Stomach (tissue), 7 donors: ENCODE measurements around a stretch of chr22.

- PRO-cap: no peak
- RAMPAGE, long total RNA, 5 experiments: no peak in any of the 5 experiments
- RRBS: no CpG with 5 or more reads among the region's 16 CpGs
Measured at GRCh38 chr22:26428354-26428740, 713 bp upstream of the ASPHD2 start.

DNA sequence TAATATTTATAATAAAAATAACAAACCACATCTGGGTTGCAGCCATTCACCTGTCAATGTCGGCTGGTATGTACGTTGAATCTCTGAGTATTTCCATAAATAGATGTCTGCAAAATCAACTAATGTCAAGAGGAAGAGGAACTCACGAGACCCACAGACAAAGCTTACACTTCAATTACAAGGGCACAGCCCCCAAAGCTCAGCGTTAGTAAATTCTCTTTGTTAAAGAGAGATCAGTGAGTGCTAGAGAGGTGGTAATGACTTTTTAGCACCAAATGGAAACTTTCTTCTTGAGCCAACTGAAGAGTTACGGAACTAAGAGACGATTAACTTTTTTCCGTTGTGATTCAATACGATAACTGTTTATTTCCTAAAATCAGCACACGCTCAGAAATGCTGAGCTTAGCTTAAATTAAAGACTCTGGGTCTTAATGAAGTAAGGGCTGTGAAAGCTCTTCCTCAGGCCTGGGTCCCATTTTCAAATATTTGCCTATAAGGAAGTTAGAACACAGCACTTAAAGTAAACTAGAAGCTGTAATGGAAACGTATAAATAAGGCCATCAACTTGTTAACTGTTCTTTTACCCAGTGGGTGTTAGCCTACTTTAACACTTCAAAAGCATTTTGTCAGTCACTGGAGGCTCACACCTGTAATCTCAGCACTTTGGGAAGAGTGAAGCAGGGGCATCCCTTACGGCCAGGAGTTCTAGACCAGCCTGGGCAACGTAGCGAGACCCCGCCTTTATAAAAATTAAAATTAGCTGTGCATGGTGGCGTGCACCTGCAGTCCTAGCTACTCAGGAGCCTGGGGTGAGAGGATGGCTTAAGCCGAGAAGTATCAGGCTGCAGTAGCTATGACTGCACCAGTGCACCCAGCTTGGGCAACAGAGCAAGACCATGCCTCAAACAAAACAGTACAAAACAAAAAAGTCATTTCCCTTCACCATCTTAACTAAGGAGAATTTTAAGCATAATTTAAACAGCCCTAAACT, 22.9 kb upstream of the TFIP11 start:
- PRO-cap: no peak
- RAMPAGE, long total RNA, 5 experiments: no peak in any of the 5 experiments
- RRBS: no CpG with 5 or more reads among the region's 16 CpGs

DNA sequence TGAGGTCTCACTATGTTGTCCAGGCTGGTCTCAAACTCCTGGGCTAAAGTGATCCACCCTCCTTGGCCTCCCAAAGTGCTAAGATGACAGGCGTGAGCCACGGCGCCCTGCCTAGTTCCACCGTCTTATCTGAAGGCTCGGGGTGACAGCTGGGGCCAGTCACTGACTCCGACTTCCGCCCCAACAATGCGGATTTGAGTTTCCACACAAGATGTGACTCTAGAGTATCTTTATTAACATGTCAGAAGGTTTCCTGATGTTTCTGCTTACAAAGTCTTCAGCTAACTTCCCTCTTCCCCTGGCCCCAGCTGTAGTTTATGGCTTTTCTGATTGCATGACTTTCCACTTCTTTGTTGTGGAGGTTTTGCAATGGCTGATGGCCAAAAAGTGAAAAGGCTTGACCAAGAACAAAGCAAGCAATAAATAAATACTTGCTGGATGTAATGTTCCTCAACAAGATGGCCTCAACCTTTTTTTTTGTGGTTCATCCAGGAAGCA, 16.7 kb downstream of the TPST2 start:
- PRO-cap: no peak
- RAMPAGE, long total RNA, 5 experiments: no peak in any of the 5 experiments
- RRBS: no CpG with 5 or more reads among the region's 8 CpGs

- PRO-cap: no peak
- RAMPAGE, long total RNA, 5 experiments: no peak in any of the 5 experiments
- RRBS: no CpG with 5 or more reads among the region's 7 CpGs
Measured at GRCh38 chr22:26643543-26643973, 21.8 kb downstream of the CRYBA4 start.

GRCh38 chr22:26646173-26646522, 24.4 kb downstream of the CRYBA4 start:
- PRO-cap: no peak
- RAMPAGE, long total RNA, 5 experiments: no peak in any of the 5 experiments
- RRBS: no CpG with 5 or more reads among the region's 4 CpGs

DNA sequence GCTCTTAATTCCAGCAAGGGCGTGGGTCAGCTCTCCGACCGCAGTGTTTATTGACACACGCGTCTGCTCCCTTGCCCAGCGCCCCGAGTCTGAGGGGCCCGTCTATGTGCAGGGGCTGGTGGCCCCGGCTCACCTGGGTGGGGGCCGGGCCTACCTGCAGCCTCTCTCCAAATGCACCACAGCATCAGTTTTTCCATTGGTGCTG, 313.4 kb downstream of the MN1 start:
- PRO-cap: no peak
- RAMPAGE, long total RNA, 5 experiments: no peak in any of the 5 experiments
- RRBS: no CpG with 5 or more reads among the region's 10 CpGs

DNA sequence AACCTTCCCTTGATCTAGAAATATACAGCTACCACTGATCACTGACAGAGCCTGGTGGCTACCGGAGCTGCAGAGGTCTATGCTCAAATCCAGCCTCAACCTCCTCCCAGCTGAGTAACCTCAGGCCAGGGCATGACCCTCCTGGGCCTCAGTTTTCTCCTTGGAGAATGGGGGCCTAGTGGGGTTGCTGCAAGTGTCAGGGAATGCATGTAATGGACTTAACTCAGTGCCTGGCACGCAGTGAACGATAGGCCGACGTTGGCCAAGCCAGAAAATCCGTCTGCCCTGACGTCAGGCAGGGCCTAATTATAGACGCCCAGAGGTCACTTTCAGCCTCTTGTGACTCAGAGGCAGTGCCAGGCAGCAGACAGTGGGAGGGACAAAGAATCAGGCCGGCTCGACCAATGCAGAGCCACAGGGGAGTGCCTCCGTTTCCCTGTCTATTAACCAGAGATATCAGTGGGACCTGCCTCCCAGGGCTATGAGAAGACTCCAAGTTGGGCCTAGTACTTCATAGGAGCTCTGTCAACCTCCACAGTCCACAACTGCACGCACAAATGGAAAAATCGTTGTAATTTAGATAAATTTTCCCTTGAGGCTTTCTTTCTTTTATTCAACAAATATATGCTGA, 115.0 kb downstream of the MN1 start:
- PRO-cap: bidirectional peak, plus-strand start at position 459 of the sequence, minus-strand start at position 282 of the sequence
- RAMPAGE, long total RNA, 5 experiments: no peak in any of the 5 experiments
- RRBS: no CpG with 5 or more reads among the region's 13 CpGs

DNA sequence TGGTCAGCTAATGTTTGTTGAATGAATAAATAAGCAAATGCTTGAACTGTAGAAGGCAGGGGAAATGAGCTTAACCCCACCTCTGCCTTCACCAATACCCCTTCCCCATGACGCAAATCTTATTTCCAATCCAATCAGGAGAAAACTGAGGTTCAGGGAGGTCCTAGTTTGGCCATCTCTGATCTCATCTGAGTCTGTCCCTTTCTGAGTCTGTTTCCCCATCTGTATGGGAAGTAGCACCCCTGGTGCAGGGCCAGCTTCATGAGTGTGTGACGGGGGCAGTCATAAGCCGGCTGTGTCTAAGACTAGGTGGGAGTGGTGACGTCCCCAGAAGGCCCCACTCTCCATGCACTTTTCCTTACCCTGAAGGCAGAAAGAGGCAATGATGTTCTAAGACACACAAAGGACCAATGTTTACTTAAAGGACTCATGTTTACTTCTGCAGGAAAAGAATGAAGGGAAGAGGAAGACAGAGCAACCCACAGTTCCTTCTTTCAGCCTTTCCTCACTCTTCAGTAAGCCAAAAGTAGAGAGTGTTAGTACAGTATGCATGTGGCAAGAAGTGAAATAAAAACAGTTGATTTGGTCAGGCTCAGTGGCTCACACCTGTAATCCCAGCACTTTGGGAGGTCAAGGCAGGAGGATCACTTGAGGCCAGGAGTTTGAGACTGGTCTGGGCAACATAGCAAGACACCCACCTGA, 72.2 kb downstream of the MN1 start:
- PRO-cap: no peak
- RAMPAGE, long total RNA, 5 experiments: no peak in any of the 5 experiments
- RRBS: no CpG with 5 or more reads among the region's 4 CpGs

DNA sequence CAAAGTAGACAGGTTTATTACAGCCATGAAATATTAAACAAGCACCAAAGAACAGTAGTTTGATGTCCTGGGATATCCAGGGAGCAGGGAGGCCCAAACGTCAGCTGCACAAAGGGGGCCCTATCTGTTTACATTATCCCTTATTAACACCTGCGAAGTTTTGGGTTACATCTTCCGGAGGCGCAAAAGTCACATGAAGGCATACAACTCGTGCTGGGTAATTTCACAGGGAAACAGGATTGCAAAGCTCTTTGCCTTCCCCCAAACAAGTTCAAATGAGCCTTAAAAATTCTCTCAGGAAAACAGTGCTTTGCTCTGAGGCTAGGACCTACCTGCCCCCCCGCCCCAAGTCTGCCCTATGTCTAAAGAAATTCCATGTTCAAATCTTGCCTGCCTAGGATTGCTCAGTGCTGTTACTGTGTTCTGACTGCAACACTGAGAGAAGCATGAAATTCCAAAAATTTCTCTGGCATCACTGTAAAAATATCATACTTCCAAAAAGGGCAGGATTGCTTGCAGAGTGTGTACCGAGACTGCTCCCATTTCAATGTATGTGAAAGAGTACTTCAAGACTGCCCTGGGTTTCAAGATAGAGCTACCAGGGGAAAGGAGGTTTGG, 8.9 kb downstream of the MN1 start:
- PRO-cap: no peak
- RAMPAGE, long total RNA, 5 experiments: no peak in any of the 5 experiments
- RRBS: no CpG with 5 or more reads among the region's 7 CpGs

DNA sequence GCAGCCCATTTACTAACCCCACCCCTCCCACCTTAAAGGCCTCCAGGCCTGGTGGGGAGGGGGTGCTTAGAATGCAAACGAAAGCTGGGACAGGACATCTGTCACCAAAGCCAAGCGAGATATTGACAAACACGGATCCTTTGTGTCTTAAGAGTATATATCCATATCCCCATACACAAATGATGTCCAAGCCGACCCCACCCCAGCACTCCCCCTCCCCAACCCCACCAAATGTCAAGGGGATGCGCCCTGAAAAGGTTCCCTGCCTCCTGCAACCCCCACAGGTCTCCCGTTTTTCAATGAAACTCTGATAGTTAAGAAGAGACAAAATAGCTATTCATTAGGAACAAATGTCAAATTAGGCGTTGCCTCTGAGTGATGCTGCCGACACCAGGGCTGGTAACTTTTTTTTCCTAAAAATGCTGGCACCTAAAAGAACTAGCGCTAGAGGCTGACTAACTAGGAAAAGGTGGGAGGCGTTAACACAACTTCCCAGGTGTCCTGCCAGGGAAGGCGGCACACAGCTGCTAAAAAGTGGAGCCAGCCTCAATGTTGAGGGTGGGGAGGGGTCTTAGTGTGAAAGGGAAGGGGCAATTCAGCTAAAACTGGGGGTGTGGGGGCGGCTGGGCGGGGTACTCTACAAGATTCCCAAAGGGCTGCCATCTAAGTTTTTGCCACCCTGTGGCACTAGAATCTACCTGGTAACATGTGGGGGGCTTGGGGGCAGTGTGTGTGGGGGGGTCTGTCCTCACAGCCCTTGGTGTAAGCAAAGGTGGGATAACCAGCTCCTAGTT, 5.5 kb downstream of the MN1 start:
- PRO-cap: no peak
- RAMPAGE, long total RNA, 5 experiments: no peak in any of the 5 experiments
- RRBS: no CpG with 5 or more reads among the region's 13 CpGs

GRCh38 chr22:27959209-27959971, 40.3 kb upstream of the PITPNB start:
- PRO-cap: no peak
- RAMPAGE, long total RNA, 5 experiments: start-site peak on the plus strand in 2 of 5 experiments, at chr22:27959579-27960088 at its widest, 6 to 11 reads per replicate
- RRBS: 66% methylated on average over 2 of the region's 9 CpGs

DNA sequence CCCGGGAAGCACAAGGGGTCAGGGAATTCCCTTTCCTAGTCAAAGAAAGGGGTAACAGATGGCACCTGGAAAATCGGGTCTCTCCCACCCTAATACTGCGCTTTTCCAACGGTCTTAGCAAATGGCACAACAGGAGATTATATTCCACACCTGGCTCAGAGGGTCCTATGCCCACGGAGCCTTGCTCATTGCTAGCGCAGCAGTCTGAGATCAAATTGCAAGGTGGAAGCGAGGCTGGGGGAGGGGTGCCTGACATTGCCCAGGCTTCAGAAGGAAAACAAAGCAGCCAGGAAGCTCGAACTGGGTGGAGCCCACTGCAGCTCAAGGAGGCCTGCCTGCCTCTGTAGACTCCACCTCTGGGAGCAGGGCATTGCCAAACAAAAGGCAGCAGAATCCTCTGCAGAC, 272.4 kb upstream of the PITPNB start:
- PRO-cap: no peak
- RAMPAGE, long total RNA, 5 experiments: no peak in any of the 5 experiments
- RRBS: no CpG with 5 or more reads among the region's 8 CpGs

- PRO-cap: no peak
- RAMPAGE, long total RNA, 5 experiments: no peak in any of the 5 experiments
- RRBS: no CpG with 5 or more reads among the region's 14 CpGs
Measured at GRCh38 chr22:28338336-28339261, 341.0 kb downstream of the TTC28 start.

- PRO-cap: no peak
- RAMPAGE, long total RNA, 5 experiments: start-site peak on the minus strand in 1 of 5 experiments, at chr22:28547943-28547976 at its widest, 5 reads per replicate
- RRBS: no CpG with 5 or more reads among the region's 7 CpGs
Measured at GRCh38 chr22:28547627-28548401, 131.8 kb downstream of the TTC28 start.

GRCh38 chr22:28710494-28711305, 30.9 kb downstream of the CHEK2 start:
- PRO-cap: no peak
- RAMPAGE, long total RNA, 5 experiments: no peak in any of the 5 experiments
- RRBS: no CpG with 5 or more reads among the region's 3 CpGs

DNA sequence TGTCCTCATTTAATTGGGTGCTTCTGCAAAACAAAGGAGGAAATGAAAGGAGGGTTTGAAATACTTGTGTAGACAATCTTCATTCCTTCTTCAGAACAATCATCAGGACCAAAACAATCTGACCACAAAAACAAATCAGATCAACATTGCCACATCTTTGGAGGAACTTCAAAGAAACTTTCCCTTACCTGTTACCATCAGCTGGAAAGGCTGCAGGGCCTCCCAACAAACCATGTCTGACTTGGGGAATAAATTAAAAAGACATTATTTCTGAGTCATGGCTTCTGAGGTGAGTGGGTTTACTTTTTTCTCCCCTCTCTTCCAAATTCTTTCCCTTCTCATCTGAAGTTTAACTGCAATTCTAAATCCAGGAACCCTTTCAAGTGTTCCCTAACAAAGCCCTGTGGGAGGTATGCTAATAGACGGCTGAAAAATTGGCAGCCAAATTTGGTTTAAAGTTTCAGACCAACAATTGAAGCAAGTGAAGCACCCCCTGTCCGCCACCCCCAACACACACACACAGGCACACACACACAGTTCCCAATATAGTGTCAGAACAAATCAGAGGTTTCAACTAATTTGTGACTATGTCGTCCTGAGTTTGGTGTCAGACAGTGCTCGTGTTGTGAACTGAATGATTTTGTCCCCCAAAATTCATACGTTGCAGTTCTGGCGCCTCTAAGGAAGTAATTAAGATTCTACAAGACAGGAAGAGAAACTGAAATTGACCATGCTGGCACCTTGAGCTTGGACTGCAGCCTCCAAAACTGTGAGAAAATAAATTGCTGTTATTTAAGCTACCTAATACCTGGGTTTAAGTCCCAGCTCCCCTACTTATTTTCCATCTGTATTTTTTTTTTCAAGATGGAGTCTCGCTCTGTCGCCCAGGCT, 12.2 kb upstream of the CCDC117 start:
- PRO-cap: no peak
- RAMPAGE, long total RNA, 5 experiments: no peak in any of the 5 experiments
- RRBS: no CpG with 5 or more reads among the region's 8 CpGs

GRCh38 chr22:28892111-28892545, 8.8 kb downstream of the ZNRF3 start:
- PRO-cap: no peak
- RAMPAGE, long total RNA, 5 experiments: no peak in any of the 5 experiments
- RRBS: no CpG with 5 or more reads among the region's 6 CpGs

- PRO-cap: no peak
- RAMPAGE, long total RNA, 5 experiments: no peak in any of the 5 experiments
- RRBS: 23% methylated on average over 11 of the region's 22 CpGs
Measured at GRCh38 chr22:28923652-28924448, 40.5 kb downstream of the ZNRF3 start.

DNA sequence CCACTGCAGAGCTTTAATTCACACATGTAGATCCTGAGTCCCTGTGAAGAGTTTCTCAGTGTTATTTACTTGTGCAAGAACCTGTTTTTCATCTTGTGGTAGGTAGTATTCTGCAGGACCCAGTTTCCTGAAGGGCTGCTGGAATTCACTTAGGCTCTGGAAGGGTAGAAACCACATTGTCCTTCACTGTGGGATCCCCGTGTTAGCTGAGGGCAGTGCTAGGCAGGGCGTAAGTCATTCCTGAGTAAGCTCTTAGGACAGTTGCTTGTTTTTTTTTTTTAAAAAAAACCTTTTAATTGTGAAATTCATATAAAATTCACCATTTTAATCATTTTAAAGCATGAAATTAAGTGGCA, 77.8 kb downstream of the C22orf31 start:
- PRO-cap: no peak
- RAMPAGE, long total RNA, 5 experiments: no peak in any of the 5 experiments
- RRBS: no CpG with 5 or more reads among the region's 2 CpGs

DNA sequence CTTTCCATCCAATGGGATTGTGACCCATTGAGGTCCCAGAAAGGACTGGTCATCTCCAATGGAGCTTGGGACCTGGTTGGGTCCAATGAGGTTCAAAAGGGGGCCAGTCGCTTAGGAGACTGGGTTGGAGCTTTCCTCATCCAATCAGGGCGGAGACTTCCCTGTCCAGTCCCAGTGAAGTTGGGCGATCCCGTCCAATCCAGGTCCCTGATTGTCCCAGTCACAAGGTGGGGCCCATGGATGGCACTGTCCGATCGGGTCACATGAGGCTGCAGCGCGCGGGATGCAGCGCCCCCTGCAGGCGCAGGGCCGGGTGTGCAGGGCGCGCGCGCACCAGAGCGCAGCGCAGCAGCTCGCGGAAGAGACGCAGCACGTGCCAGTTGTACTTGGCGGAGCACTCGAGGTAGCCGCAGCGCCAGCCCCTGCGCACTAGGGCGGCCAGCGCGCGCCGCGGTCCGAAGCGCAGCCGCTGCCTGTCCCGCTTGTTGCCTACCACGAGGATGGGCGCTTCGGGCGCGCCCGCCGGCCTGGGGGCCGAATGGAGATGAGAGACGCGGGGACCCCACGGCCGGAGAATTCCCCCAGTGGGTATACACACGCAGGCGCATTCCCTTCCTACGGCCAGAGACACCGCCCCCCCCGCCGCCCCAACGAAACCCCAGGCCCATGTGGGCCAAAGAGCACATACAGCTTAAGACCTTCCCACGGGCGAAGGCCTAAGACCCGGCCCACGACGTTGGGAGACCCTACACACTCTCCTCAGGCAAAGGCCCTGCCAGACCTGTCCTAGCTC, 2.3 kb downstream of the RASL10A start:
- PRO-cap: no peak
- RAMPAGE, long total RNA, 5 experiments: no peak in any of the 5 experiments
- RRBS: 15% methylated on average over 9 of the region's 61 CpGs